ENCODE data around the genes VMA21, CNGA2 and SRPK3.

- PRO-cap, result no peak
These were observed 3.1 kb downstream of the MAMLD1 start for GRCh38 chrX:150365856-150366902.

DNA sequence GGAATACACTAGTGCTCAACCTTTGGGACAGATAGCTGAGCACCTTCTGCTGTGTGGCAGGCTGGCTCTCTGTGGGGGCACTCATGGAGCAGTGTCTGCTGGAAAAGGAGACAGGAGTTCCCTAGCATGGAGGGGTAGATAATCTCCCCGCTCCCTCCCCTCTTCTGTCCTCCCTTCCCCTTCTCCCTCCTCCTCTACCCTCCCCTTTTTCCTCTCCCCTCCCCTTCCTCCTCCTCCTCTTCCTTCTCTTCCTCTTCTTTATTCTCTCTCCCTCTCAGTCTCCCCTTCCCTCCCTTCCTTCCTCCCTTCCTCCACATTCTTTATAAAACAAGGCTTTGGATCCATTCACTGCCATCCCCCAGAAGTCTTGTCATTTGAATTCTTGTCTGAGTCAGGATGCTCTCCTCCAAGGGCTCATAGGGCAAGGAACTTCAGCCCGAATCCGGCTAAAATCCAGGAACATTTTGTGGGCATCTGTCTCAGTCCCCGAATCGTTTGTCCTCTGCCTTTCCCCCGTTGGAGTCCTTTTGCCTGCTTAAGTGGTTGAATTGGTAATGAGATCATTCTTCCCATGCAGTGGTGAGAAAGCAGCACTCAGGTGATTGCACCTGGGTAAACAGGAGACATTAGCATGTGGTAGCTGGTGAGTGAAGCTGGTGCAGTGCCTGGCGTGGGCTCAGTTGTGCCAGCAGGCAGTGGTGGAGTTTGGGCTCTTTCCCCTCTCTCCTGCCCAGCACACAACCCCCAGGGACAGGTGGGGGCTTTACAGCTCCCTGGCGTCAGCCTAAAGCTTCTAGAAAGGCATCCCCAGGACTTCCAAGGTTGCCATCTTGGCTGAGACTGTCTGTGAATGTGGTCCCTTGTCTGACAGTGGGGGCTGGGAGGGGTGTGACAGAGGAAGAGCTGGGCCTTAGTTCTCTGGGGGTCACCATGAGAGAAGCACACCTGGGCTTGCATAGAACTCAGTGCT, 62.0 kb upstream of the MTM1 start:
- PRO-cap, result unidirectional peak, plus-strand start at position 373 of the sequence; bidirectional peak, plus-strand start at position 679 of the sequence, minus-strand start at position 487 of the sequence; unidirectional peak, minus-strand start at position 842 of the sequence

- PRO-cap, result bidirectional peak, plus-strand start at chrX:150566965, minus-strand start at chrX:150566700
These were observed 1.7 kb upstream of the MTM1 start for GRCh38 chrX:150566544-150567308.

DNA sequence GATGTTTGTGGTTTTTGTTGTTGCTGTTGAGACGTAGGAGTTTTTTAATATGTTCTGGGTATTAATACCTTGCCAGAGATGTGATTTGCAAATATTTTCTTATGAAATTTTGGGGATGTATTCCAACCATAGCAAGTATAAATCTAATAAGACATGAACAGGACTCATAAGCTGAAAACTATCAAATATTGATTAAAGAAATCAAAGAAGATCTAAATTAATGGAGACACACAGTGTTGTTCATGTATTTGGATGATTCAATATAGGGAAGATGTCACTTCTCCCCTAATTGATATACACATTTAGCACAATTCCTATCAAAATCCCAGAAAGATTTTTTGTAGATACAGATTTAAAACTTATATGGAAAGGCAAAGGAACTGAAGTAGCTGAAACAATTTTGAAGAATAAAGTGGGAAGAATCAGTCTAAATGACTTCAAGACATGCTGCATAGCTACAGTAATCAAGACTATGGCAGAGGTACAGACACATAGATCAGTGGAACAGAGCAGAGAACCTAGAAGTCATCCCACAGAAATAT, 13.3 kb downstream of the MTMR1 start:
- PRO-cap, result no peak

- PRO-cap, result no peak
These were observed 33.9 kb downstream of the MTMR1 start for GRCh38 chrX:150727069-150727558.

DNA sequence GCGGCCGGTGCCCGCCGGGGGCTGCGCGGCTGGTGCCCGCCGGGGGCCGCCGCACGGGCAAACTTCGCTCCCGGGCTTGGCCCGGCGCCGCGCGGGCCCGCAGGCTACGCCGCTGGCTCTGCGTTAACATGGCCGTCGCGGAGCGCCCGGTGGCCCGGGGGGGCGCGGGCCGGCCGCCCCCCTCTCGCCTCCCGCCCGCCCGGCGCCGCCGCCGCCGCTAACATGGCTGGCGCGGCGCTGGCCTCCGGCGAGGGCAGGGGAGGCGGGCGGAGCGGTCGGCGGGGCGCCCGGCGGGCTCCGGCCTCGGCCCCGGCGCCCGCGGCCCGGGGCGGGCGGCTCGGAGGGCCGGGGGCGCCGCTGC, 690 bp downstream of the HMGB3 start:
- PRO-cap, result no peak

- PRO-cap, result bidirectional peak, plus-strand start at chrX:150984439, minus-strand start at chrX:150984259
These were observed 1.4 kb downstream of the HMGB3 start for GRCh38 chrX:150984206-150985263.

DNA sequence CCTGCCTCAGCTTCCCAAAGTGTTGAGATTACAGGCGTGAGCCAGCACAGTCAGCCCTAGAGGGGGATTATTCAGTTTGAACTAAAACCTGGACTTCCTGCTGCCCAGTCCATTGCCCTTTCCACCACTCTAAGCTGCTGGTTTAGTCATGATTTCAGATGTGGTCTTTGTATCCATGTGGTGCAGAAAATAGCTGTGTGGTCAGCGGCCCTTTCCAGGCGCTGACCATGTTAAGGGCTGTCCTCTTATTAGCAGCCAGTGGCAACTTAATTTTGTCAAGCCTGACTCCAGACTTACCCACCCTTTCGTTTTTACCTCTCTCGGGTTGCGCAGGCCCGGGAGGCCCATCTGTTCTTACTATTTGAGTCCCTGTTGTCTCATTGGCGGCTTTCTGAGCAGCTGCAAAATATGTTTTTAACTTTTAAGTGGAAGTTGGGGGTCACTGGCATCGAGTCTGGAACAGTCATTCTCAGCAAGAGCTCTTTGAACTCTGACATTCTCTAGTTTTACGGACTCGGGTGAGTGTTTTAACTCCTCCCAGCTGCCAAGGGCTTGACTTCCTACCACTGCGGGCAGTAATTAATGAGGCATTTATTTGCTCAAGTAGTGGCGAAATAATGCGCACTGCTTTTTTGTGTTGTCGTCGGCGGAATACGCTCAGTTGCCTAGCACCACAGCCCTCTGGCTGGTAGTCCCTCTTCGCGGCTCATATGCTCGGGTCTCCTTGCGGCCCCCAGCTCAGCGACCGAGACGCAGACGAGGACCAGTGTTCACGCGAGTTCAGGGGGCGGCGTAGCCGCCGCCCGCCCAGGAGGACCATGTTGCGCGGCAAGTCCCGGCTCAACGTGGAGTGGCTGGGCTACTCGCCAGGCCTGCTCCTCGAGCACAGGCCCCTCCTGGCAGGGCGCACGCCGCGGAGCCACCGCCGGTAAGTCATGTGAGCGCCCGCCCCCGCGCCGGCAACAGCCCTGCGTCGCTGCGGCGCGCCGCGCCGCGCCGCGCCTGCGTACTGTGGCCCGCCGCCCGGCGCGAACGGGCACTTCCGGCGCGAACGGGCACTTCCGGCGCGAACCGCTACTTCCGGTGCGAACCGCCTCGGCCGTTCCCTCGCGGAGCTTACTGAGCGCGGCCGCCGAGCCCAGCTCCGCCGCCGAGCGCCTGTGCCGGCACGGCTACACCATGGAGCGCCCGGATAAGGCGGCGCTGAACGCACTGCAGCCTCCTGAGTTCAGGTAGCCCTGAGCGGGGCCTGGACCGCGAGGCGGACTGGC, at the start of gene VMA21:
Gene VMA21 (plus strand): TSS at position 1,077 of the 1,271 bp plus-strand sequence.
- PRO-cap, result bidirectional peak, plus-strand start at position 691 of the sequence, minus-strand start at position 712 of the sequence; bidirectional peak, plus-strand start at position 1,102 of the sequence, minus-strand start at position 937 of the sequence

DNA sequence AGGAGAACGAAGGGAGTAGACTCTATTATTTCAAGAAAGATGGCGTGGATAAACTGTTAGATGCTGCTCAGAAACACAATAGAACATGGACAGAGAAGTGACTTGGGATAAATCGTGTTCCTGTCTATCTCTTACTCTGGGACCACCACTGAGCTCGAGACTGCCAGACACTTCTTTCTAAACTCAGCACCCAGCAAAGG, at the start of gene CNGA2:
Gene CNGA2 (plus strand): TSS at position 15 of the 200 bp plus-strand sequence.
- PRO-cap, result no peak

DNA sequence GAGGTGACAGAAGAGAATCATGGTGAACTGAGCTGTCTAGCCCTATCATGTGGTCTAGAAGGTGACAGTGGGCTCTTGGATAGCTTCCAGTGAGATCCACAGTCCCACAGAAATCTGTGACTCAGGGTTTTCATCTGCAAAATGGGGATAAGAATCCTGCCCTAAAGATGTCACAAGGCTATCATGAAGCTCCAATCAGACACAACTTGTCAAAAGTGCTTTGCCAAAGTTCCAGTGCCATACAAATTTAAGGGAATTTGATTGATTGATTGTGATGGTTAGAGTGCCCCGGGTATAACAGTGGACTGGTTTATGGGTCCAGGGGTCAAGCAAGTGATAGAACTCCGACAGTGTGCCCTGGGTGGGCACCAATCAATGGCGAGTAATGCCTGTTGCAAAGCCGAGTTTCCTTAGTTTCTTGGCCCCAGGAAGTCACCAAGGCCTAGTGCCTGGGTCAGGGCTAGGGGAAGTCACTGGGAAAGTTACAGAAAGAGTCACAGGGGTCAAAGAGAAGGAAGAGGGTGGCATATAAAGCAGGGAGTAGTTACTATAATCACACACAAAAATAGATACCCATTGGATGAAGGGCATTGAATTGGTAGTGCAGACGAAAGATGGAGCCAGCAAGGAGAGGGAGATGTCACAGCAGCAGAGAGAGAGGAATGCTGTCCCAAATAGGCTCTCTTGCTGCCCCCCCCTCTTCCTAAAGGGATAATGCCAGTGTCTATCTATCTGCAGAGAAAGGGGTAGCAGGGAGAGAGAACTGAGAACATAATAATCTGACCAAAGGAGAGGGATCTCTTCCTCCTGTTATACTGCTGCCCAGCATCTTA, 20.9 kb downstream of the GABRE start:
- PRO-cap, result no peak

DNA sequence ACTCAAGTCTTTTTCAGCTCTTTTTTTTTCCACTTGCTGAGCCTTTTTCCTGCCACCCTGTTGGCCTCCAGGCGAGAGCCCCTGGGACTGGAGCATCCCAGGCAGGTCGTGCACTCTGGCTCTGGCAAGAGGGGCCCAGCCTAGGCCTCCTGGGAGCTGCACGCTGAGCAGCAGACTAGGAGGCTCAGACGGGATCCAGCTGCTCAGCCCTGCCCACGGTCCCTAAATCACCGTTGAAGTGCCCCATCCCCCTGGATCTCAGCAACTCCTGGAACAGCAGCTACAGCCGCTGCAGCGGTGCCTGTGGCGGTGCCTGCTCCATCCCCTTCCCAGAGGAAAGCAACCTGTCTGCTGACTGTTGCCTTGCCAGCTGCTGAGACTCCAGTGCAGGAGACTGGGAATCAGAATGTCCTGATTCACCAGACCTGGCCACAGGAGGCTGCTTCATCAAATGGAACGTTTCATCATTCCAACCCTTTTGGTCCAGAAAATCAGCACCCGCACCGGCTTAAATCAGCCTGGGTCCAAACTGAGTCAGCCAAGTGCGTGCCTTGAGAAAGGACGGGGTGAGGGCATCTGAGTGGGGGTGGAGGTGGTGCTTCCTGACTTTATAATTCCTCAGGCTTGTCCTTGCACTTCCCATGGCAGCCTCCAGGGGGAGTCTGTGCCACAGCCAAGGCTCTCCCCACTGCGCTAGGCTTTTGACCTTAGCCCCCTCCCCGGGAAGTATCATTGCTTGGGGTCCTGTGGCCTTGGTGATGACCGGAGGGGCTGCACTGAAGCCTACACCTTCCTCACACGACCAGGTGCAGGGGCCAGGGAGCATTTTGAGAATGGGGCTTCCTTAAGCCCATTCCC, 6.4 kb downstream of the ZNF185 start:
- PRO-cap, result unidirectional peak, minus-strand start at position 582 of the sequence

DNA sequence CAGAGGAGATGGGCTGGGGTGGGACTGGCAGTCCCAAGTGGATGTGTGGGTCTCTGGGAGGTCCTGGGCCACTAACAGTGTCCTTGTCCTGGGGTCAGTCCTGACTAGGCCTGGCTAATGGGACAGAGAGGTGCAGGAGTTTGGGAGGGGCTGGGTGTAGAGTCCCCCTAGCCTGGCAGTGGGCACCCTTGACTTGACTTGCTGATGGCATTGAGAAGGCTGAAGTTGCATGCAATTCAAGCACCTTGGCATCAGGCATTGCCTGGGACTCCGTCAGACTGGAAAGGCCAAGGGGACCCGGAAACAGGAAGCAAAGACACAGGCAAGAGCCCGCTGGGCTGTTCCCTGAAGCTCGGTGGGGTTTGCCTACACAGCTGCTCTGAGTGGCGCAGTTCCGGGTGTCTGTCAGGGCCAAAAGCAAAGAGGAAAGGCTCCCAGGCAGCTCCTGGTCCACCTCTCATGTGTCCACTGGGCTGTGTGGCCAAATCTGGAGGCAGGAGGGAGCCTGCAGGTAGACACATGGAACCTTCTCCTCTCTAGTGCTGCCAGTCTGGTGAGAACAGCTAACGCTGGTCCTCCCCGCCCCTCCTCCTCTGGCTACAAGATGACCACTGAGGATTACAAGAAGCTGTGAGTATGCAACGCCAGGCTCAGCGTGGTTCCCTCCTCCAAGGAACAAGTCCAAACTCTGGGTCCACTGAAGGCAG, 19.8 kb downstream of the ZNF185 start:
- PRO-cap, result no peak

GRCh38 chrX:153588648-153588942, 10.3 kb downstream of the CCNQ start:
- PRO-cap, result no peak

DNA sequence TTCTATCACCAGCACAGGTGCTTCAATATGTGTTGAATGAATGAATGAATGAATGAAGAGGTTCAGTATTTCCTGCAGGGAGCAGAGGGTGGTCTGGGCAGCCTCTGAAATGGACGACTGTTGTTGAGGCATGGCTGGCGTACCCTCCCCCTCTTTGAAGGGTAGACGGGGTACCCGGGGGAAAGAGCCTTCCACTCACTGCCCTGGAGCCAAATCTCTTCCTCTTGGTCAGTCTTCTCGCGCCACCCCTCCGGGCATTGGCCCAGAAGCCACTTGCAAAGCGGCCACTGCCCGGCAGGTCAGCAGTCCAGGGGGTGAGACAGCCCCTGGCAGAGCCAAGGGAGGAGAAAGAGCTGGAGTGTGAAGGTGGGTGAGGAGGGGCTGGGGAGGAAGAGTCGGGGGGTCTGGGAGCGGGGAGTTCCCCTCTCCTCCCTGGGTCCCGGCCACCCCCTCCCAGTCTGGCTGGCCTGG, 21.8 kb upstream of the DUSP9 start:
- PRO-cap, result no peak

DNA sequence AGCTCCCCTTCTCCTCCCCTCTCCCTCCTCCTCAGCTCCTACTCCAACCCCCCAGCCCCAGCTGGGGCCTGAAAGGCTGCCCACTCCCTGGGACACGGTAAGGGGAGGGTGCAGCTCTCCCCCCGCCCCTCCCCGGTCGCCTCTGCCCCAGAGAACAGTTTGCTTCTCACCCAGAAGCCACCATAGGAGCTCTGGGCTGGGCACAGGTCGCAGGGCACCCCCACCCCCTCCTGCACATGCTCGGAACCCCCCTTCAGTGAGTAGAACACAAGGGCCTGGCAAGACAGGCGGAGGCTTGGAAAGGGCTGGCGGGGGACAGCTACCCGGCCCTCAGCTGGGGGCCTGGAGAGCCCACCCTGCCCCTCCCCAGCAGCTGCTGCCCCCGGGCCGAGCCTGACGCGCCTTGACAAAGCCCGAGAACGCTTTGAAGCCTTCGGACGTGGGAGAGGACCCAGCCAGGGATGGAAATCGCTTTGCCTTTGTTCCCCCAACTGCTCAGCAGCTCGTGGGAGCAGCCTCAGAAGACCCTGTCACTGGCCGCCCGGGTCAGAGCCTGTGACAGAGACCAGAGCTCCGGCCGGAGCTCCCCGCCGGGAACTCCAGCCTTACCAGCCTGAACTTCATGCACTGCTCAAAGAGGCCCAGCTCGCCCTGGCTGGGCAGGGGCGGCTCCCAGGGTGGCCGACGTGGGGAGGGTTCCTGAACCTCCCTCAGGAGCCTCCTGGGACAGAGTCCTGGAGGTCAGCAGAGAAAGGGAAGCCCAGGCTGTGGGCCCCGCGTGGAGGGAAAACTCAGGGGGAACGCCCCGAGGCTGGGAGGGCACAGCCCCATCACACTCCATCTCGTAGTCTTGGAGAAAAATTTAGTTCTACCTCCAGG, 2.7 kb upstream of the SLC6A8 start:
- PRO-cap, result bidirectional peak, plus-strand start at position 150 of the sequence, minus-strand start outside the sequence; bidirectional peak, plus-strand start at position 263 of the sequence, minus-strand start at position 190 of the sequence; unidirectional peak, minus-strand start at position 426 of the sequence

GRCh38 chrX:153697958-153698411, 10.3 kb downstream of the SLC6A8 start:
- PRO-cap, result no peak

DNA sequence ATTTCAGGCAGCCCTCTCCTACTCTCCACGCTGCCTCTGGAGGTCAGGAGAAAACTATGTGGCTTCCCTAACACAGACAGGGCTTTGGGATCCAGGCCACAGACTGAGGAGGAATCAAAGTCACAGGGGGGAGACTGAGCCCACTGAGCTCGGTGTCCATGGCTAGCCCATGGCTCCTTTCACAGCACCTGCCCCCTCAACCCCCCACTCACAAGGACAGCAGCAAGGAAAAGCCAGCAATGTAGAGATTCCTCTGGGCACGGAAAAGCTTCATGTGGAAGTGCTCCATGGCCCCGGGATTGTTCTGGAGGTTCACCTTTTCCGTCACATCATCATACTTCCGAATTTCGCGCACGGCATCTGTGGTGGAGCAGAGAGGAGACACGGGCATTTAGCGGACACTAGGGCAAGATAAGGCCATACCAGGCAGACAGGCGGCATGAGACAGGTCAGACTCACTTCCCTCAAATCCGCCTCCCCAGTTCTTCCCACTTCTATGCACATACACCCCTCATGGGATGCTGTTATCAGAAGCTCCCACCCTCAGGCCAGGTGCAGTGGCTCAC, 8.8 kb downstream of the BCAP31 start:
- PRO-cap, result no peak

DNA sequence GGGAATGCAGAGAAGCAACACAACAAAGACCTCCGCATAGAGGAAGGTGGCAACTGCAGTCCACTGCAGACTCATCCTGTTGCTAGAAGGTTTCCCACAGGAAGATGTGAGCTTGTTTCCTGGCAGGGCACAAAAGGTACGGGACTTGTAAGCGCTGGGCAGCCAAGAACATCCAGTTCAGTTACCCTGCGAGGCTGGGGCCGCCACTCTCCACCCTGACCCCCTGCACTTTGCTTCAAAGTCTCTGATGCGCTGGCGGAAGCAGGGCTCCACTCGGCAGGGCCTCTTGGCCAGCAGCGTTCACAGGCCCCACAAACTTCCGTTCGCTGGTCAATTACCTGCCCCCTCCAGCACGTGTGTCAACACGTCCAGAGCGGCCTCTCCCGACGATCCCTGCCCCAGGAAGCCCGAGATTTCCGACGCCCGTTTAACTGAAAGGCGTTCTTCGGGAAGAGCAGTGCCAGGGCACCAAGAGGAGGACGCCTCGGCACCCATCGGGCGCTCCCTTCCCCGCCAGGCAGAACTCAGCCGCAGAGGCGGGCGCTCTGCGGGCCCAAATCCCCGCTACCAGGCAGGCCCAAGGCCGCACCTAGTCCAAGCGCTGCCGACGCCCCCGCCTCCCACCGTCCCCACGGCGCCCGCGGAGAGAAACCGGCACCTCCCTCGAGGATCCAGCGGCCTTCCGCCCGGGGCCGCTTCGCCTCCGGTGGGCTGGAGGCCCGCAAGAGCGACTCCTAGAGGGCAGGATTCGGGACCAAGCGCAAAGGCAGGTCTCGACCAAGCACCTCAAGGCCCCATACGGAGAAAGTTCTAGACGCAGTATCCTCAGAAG, 801 bp downstream of the BCAP31 start:
- PRO-cap, result bidirectional peak, plus-strand start at position 797 of the sequence, minus-strand start at position 798 of the sequence

DNA sequence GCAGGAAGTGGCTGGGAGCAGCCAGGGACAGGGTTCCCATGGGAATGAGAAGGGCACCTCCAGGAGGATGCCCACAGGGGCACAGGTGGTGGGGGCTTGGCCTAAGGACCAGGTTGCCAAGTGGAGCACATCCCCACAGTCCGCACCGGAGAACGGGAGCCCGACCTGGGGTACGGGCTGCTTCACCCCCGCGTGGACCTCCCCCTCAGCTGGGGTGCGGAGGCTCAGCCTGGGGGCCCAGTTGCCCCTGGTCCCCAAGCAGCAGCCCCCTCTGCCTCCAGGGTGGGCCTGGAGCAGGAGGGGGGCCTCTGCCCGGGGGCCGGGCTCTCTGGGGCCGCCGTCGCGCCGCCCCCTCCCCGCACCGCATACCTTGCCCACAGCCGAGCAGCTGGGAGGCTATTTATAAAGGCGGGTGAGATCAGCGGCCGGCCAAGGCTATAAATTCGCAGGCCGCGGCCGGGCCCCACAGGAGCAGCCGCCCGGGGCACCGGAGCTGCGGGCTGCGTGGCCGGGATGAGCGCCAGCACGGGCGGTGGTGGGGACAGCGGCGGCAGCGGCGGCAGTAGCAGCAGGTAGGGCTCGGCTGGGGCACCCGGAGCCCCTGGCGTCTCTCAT, at the start of gene SRPK3:
Gene SRPK3 (plus strand): TSS at position 468 of the 615 bp plus-strand sequence.
- PRO-cap, result no peak

- PRO-cap, result no peak
These were observed 9.7 kb downstream of the PDZD4 start for GRCh38 chrX:153820572-153821018.